Lung (tissue), 4 donors: Measurements from ENCODE around the genes RAB10, HADHB and EMILIN1.

- PRO-cap = no peak
- RAMPAGE, long total RNA = no peak
- RRBS = no CpG with 5 or more reads among the region's 2 CpGs
Measured at GRCh38 chr2:25790557-25790802, 87.8 kb downstream of the ASXL2 start.

GRCh38 chr2:25879013-25879651, 845 bp upstream of the ASXL2 start:
- PRO-cap = no peak
- RAMPAGE, long total RNA = no peak
- RRBS = no CpG with 5 or more reads among the region's 4 CpGs

DNA sequence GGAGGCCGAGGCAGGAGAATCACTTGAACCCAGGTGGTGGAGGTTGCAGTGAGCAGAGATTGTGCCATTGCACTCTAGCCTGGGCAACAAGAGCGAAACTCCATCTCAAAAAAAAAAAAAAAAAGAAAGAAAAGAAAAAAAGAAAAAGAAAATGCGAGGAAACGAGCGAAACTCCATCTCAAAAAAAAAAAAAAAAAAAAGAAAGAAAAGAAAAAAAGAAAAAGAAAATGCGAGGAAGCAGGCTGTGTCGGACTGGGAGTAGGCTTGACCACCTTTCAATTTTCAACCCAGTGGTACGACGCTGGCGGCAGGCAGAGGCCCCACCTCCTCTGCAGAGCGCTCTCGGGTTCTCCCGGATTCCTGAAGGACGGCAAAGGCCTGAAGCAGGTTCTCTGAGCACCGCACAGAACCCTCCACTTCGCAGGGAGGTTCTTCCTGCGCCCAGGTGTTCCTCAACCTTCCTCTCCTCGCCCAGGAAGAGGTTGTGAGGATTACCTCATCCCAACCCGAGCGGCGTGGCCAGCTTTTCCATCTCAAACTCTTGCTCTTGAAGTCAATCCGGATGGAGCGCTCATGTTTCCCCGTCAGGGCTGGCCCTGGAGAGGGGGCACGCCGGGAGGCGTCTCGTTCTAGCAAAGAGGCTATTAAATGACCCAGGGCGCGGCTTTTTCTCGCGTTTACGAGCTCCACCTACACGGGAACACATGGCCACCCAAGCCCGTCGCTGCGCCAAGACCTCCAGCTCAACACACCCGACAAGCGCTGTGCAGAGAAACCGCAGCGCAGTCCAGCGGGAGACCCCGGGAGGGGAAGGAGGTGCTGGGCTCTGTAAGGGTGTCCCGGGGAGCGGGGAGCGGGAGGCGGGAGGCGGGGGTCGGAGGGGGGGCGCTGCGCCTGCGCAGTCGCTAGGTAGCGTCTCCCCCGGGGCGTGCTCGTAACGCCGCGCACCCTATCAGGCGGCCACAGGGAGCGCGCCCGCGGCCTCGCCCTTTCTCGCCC, 659 bp upstream of the RAB10 start:
- PRO-cap = unidirectional peak, plus-strand start at position 290 of the sequence; unidirectional peak, plus-strand start at position 354 of the sequence; bidirectional peak, plus-strand start outside the sequence, minus-strand start at position 880 of the sequence
- RAMPAGE, long total RNA = no peak
- RRBS = 1% methylated on average over 20 of the region's 67 CpGs

DNA sequence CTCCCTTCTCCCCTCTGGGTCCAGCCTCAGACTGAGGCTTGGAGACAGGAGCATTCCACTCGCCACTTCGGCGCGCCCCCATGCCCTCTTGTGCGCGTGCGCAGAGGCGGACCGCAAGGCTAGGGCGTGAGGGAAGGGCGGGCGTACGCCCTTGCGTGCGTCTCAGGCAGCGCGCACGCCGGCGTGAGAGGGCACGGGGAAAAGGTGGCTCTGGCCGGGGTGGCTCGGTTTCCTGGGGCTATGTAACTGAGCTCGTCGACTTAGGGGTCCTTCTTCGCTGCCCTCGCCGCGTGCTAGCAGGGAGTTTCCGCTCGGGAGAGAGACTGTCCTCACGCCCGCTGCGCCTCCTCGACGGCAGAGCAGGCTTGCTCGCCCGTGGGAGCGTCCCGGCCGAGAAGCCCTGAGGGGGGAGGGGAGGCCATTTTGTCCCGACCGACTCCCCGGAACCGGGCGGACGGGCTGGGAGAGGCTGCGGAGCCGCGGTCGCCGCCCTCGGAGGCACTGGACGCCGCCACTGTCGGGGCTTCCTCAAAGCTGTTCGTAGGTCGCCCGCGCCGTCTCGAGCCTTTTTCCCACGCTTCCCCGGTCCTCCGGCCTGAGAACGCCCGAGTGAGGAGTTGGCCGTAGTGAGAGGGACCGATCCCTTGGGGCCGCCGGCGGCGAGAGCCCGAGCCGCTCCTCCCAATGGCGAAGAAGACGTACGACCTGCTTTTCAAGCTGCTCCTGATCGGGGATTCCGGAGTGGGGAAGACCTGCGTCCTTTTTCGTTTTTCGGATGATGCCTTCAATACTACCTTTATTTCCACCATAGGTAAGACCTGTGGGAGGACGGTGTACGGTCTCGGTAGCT, at the start of gene RAB10:
TSS of gene RAB10 (plus strand) at position 160 of the 850 bp plus-strand sequence.
- PRO-cap = bidirectional peak, plus-strand start at position 194 of the sequence, minus-strand start outside the sequence; unidirectional peak, plus-strand start at position 465 of the sequence
- RAMPAGE, long total RNA = start-site peak on the plus strand centred at position 197 of the sequence, 22 bp wide, 606 and 325 reads in 2 replicates
- RRBS = under 1% methylated on average over 19 of the region's 86 CpGs

- PRO-cap = no peak
- RAMPAGE, long total RNA = no peak
- RRBS = no CpG with 5 or more reads among the region's 4 CpGs
Measured at GRCh38 chr2:26127786-26128007, 45.2 kb upstream of the GAREM2 start.

- PRO-cap = bidirectional peak, plus-strand start at chr2:26185039, minus-strand start at chr2:26184822
- RAMPAGE, long total RNA = no peak
- RRBS = 2% methylated on average over 39 of the region's 103 CpGs
Measured at GRCh38 chr2:26184736-26185410, 12.0 kb downstream of the GAREM2 start.

DNA sequence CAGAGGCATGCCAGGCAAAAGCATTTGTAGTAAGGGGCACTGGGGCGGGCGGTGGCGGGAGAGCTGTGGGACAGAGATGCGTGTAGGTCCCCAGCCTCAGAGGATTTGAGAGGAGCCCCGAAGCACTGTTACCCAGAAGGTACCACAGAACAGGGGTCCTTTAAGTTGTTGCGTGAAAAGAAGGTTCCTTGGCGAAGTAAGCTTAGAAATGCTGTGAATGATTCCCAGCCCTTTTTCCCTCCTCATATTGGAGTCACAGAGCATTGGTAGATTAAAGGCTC, 12.5 kb downstream of the GAREM2 start:
- PRO-cap = no peak
- RAMPAGE, long total RNA = no peak
- RRBS = no CpG with 5 or more reads among the region's 7 CpGs

DNA sequence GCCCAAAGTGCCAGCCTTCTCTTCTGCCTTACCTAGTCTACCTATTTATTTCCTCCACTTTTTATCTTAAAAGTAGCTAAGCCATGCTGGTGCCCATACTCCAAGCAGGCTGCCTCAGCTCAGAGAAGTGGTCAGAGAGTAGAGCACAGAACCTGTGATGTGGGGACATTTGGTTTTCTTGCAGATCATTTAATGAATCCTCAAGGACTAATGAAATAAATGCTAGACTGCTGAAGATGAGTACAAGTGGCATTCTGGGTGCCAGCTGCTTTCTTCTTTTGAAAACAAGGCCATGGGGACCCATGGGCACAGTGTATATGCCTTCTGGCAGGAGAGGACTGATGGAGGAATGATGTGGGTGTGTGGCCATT, 16.5 kb downstream of the GAREM2 start:
- PRO-cap = no peak
- RAMPAGE, long total RNA = no peak

GRCh38 chr2:26244535-26245684, at the start of gene HADHB:
HADHB (plus strand) TSS chr2:26244939.
- PRO-cap = bidirectional peak, plus-strand start at chr2:26244968, minus-strand start at chr2:26244604
- RAMPAGE, long total RNA = start-site peak on the minus strand at chr2:26244603-26244623, 729 and 135 reads in 2 replicates
- RRBS = 1% methylated on average over 10 of the region's 68 CpGs

DNA sequence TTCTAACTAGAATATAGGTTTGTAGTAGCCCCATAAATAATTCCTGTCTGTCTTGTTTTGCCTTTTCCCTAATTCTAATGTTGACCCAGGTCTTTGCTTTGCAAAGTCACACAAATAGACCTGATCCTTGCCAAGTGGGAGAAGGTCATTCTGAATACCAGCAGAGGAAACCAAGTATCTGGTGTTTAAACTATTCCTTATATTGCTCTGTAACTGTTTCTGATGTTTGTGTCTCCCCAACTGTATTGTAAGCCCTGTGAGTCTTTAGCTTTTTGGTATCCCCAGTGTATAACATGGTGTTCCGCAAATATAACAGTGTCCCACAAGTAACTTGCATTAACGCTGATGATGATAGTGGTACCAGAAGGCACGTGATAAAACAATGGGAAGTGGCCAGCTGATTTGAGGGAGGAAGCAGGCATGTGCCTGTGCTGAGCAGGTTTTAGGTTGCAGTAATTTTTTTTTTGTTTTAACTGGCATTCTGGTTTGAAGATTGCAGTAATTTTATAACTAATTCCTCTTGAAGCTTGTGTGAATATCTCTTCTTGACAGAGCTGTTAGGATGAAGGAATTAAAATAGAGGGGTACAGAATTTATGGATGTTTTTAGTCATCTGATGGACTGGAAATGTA, 11.2 kb downstream of the HADHB start:
- PRO-cap = no peak
- RAMPAGE, long total RNA = no peak
- RRBS = no CpG with 5 or more reads among the region's 3 CpGs

- PRO-cap = no peak
- RAMPAGE, long total RNA = no peak
- RRBS = no CpG with 5 or more reads among the region's 11 CpGs
Measured at GRCh38 chr2:26412046-26412769, 10.5 kb downstream of the DRC1 start.

DNA sequence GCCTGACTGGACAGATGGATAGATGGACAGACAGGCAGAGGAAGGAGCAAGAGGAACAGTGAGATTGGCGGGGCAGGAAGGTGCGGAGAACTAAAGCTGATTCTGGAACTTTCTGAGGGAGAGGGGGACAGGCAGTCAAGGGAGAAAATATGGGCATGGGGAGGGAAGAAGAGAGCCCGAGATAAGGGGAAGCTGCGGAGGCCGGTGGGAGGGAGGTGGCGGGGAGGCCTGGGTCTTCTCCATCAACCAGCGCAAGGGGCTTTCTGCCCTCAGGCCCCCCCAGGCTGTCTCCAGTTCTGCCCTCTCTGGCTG, 70.9 kb downstream of the DRC1 start:
- PRO-cap = no peak
- RAMPAGE, long total RNA = no peak
- RRBS = no CpG with 5 or more reads among the region's 7 CpGs

GRCh38 chr2:26725091-26726046, 32.8 kb downstream of the KCNK3 start:
- PRO-cap = no peak
- RAMPAGE, long total RNA = no peak
- RRBS = no CpG with 5 or more reads among the region's 14 CpGs

GRCh38 chr2:26757701-26758983, 5.9 kb upstream of the SLC35F6 start:
- PRO-cap = no peak
- RAMPAGE, long total RNA = no peak
- RRBS = no CpG with 5 or more reads among the region's 9 CpGs

DNA sequence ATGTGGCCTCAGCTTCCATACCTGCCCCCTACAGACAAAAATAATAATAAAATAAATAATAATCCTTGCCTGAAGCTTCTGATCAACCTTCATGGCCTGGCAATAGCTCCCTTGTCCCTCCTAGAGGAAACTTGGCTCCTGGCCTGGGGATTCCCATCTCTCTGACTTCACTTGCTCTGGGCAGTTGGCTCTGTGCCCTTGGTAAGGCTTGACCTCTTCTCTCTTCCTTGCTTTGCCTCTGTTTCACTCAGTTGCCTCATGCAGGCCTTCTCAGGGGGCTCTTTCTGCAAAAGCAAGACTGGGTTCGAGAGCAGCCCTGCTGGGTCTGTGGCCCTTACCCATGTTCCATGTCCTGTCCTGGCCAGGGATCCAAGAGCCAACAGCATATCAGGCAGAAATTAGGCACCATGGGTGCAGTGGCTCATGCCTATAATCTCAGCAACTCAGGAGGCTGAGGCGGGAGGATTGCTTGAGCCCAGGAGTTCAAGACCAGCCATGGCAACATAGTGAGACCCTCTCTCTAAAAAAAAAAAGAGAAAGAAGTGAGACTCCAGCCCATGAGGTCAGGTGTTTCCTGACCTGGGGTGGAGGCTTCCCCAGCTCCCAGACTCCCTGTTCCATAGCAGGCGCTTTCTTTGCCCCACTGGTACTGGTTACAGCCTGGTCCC, 7.3 kb downstream of the SLC35F6 start:
- PRO-cap = no peak
- RAMPAGE, long total RNA = no peak
- RRBS = no CpG with 5 or more reads among the region's 3 CpGs

DNA sequence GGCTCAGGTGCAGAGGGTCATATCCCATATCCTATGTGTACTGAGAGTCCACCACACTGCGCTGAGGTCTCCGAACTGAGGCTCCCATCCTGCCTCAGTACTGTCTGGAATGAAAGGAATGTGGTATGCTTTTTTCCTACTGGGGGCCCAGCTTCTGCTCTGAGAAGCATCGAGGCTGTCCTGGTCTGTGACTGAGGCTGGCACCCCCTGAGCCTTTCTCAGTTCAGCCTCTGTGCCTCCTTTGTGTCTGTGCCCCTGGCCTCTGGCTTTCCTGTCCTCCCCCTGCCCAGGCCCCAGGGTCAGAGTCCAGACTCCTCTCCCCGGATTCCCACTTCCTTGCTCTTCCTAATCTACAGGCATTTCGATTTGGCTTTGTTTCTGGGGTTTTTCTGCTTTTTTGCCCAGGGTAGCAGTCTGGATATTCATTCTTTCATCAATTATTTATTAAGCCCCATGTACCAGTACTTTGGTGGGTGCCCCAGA, 45.0 kb upstream of the MAPRE3 start:
- PRO-cap = no peak
- RAMPAGE, long total RNA = no peak
- RRBS = no CpG with 5 or more reads among the region's 5 CpGs

- PRO-cap = no peak
- RAMPAGE, long total RNA = no peak
- RRBS = no CpG with 5 or more reads among the region's 8 CpGs
Measured at GRCh38 chr2:26972182-26972801, 1.9 kb downstream of the MAPRE3 start.

DNA sequence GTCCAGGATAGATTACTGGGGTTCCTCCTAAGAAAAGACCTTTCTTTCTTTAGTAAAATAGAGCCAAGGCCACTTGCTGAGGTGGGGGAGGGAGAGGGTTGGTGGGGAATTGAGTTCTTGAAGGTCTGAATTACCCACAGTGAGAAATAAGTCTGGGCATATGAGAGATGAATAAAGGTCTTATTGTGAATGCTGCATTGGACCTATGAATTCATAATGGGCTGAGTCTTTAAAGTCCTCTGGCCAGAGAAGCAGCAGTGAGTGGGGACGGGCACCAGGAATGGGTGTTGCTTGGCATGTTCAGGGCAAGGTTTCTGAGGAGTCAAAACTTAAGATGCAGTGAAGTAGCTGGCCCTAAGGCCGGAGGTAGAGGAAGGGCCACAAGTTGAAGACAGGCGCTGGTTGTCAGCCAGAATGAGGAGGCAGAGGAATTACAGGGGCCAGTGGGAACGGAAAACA, 10.6 kb downstream of the MAPRE3 start:
- PRO-cap = no peak
- RAMPAGE, long total RNA = no peak
- RRBS = no CpG with 5 or more reads among the region's 4 CpGs

GRCh38 chr2:27023096-27023566, 9.6 kb upstream of the TMEM214 start:
- PRO-cap = no peak
- RAMPAGE, long total RNA = no peak
- RRBS = no CpG with 5 or more reads among the region's 5 CpGs

DNA sequence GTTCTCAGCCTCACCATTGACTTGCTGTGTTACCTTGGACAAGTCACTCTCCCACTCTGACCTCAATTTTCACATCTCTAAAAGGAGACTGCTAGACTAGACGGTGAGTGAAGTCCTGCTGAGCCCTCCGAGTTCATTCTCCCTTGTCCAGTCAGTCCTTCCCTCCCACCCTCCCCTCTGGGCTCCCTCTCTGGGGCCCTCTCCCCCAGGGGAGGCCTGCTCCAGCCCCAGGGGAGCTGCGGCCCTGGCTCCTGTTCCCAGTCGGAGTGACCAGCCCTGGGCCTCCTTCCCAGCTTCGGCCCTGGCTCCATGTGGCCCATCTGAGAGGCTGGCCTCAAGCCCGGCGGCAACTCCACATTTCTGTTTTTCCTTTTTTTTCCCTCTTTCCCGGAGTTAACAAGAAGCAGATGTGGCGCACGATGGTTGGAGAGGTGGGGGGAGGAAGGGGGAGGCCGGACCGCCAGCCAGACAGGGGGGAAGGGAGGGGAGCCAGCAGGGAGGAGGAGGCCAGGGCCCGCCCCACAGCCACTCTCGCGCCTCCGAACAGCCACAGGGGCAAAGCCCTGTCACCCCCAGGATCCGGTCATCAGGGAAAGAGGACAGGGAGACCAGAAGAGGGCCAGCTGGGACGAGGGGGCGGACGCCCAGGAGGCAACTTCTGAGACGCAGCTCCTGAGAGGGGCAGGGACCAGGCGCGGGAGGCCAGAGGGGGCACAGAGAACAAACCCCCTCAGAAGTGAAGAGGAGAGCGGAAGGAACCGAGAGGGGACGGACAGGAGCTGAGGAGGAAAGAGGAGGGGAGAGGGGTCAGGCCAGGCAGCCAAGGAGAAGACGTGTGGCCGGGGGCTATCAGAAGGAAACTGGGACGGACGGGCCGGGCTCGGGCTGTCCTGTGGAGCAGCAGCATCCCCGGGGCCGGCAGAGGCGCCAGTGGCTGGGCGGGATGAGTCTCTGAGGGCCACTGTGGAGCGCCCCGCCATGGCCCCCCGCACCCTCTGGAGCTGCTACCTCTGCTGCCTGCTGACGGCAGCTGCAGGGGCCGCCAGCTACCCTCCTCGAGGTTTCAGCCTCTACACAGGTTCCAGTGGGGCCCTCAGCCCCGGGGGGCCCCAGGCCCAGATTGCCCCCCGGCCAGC, at the start of gene EMILIN1:
TSS of gene EMILIN1 (plus strand) at position 528 of the 1,136 bp plus-strand sequence.
- PRO-cap = bidirectional peak, plus-strand start at position 611 of the sequence, minus-strand start at position 268 of the sequence; unidirectional peak, plus-strand start at position 733 of the sequence
- RAMPAGE, long total RNA = start-site peak on the plus strand centred at position 578 of the sequence, 118 bp wide, 637 and 98 reads in 2 replicates
- RRBS = 28% methylated on average over 12 of the region's 44 CpGs